ENCODE results near the genes PRCD and JMJD6.

DNA sequence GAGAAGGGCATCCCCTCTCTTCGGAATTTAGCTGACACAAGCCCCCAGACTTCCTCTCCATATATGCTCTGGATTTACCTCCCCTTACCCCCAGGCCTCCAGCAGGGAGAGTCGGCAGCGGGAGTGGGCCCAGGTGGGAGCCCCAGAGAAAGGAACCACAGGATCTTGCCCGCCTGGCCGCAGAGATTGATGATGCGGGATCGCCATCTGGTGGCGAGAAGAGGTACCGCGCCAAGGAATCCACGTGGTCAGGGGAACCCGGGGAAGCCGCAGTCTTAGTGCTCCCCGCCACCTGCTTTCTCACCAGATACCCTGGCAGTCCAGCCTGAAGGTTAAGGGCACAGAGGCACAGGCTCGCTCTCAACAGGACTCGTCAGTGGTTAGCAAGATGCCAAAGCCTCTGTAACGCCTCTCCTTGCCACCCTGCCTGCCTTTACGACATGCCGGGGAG is 5.1 kb upstream of the RHBDF2 start:
- PRO-cap: no peak
- RAMPAGE, long total RNA, 4 experiments: no peak in any of the 4 experiments

GRCh38 chr17:76529696-76530836 is 7.4 kb downstream of the CYGB start:
- PRO-cap: unidirectional peak, plus-strand start at chr17:76530048
- RAMPAGE, long total RNA, 4 experiments: start-site peak on the minus strand in 1 of 4 experiments, at chr17:76530392-76530408 at its widest, 6 reads per replicate

GRCh38 chr17:76539818-76540247 is at the start of gene PRCD:
PRCD (plus strand) TSS chr17:76540044.
- PRO-cap: no peak
- RAMPAGE, long total RNA, 4 experiments: no peak in any of the 4 experiments

- PRO-cap: unidirectional peak, minus-strand start at chr17:76672524
- RAMPAGE, long total RNA, 4 experiments: no peak in any of the 4 experiments
These were observed 28.9 kb upstream of the ST6GALNAC1 start for GRCh38 chr17:76672381-76672883.

DNA sequence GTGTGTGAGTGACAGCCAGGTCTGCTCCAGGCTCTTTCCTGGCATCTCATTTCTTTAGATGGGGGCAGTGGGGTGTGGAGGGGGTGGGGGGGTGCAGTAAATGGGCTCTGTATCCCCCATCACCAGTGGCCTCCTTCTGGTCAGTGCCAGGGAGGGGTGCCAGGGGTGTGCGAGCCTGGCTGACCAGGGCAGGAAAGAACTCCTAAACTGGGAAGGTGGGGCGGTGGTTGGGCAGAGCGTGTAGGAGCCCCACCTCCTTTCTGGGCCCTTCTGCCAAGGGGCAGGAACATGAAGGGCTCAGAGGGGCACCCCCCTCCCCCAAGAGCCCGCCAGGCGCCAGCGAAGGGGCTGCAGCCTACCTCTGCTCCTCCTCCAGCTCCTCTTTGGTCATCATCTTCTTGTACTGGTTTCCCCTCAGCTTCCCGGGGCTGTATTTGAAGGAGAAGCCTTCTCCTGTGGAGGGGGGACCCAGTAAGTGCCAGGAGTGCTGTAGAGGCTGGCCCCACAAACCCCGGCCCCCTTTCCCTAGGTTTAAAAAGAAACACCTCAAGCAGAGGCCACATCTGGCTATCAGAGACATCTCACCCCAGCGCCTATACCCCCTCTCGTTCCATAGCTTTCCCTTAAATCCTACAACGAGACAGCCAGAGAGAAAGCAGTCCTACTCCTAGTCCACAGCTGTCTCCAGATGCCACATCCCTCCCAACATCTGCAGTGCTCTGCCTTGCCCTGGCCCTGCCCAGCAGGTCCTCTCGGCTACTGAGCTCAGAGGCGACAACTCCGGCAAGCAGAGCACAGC is 25.9 kb downstream of the MXRA7 start:
- PRO-cap: no peak
- RAMPAGE, long total RNA, 4 experiments: no peak in any of the 4 experiments

DNA sequence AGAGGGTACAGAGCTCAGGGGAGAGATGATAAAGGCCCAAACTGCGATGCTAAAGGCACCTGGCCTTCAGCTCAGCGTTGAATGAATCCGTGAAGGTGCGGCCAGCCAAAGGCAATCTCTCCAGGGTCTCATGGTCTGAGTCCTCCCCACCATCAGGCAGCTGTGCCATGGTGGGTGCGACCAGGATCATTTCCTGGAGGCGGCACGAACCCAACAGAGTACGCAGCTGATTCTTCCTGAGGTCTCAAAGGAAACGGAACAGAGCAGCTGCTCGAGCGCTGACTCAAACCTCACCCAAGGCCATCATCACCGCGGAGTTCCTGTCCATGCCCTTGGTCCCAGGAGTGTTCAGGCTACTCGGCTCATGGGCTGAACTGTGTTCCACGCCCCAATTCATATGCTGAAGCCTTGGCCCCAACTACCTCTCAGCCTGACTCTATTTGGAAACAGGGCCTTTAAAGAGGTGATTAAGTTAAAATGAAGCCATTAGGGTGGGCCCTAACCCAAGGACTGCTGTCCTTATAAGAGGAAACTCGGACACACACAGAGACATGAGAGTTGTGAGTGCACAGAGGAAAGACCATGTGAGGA is 14.0 kb downstream of the MXRA7 start:
- PRO-cap: unidirectional peak, plus-strand start at position 312 of the sequence
- RAMPAGE, long total RNA, 4 experiments: no peak in any of the 4 experiments

GRCh38 chr17:76725841-76726187 is 592 bp downstream of the JMJD6 start:
- PRO-cap: bidirectional peak, plus-strand start at chr17:76726085, minus-strand start at chr17:76725942
- RAMPAGE, long total RNA, 4 experiments: no peak in any of the 4 experiments

DNA sequence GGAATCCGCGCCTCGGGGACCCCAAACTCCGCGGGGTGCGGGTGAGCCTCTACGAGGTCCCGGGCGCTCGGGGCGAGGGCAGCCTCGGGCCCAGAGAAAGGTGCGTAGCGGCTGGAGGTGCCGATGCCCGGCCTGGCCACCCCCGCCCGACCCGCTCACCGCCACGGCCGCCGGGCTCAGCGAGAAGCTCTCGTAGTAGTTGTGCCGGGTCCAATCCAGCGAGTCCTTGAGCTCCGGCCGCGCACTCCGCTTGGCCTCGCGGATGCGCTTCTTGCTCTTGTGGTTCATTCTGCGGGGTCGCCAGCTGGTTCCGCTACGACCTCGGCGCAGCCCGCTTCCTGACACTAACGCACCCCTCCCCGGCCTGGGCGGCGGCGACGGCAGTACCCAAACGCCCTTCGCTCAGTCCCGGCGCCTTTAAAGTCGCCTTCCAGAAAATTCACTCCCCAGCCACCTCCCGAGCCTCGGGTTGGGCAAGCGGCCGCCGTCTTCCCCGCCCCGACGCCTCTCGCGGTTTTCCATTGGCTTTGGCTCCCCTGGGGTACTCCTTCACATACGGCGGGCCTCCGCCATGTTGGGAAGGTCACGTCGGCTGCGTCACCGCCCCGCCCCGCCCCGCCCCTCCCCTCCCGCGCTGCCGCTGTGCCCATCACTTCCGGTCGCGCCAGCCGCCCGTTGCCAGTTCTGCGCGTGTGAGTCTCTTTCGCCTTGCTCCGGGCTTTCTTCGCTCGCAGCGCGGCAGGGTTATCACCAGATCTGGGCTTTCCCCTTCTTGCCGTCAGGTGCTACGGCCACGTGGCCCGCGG is at the start of gene JMJD6:
Gene JMJD6 (minus strand): TSS at position 419 of the 806 bp plus-strand sequence.
- PRO-cap: bidirectional peak, plus-strand start at position 667 of the sequence, minus-strand start at position 419 of the sequence
- RAMPAGE, long total RNA, 4 experiments: start-site peak on the plus strand in 3 of 4 experiments, centred at positions 661 to 674 of the sequence, 11 to 49 reads per replicate; start-site peak on the minus strand in 3 of 4 experiments, centred at positions 357 to 367 of the sequence, 153 to 274 reads per replicate

DNA sequence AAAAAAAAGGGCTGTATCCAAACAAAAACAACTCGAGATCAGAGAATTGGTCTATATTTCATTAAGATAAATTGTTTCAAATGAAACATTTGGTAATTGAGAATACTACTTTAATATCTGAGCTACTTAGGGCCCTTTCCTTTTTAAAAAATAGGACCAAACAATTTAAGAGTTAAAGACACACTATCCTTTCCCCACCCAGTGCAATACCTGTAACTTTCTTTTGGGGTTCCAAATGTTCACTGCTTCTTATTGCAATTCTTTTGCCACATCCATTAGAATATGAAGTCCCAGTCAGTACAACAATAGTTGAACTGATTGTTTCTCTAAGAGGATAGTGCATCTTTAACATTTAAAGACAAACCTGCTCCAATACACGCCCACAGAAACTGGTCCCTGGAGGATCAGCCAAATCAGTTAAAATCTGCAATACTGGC is 1.7 kb downstream of the SRSF2 start:
- PRO-cap: no peak
- RAMPAGE, long total RNA, 4 experiments: no peak in any of the 4 experiments

- PRO-cap: unidirectional peak, minus-strand start at chr17:76780241
- RAMPAGE, long total RNA, 4 experiments: no peak in any of the 4 experiments
These were observed 42.1 kb downstream of the MFSD11 start for GRCh38 chr17:76779997-76780443.

GRCh38 chr17:76867605-76867880 is 661 bp upstream of the MGAT5B start:
- PRO-cap: no peak
- RAMPAGE, long total RNA, 4 experiments: no peak in any of the 4 experiments

GRCh38 chr17:77116196-77116768 is 24.5 kb upstream of the SEC14L1 start:
- PRO-cap: no peak
- RAMPAGE, long total RNA, 4 experiments: no peak in any of the 4 experiments

GRCh38 chr17:77169616-77170110 is 28.9 kb downstream of the SEC14L1 start:
- PRO-cap: no peak
- RAMPAGE, long total RNA, 4 experiments: no peak in any of the 4 experiments

GRCh38 chr17:77172718-77173623 is 32.2 kb downstream of the SEC14L1 start:
- PRO-cap: no peak
- RAMPAGE, long total RNA, 4 experiments: no peak in any of the 4 experiments

GRCh38 chr17:77195970-77196494 is 55.3 kb downstream of the SEC14L1 start:
- PRO-cap: no peak
- RAMPAGE, long total RNA, 4 experiments: no peak in any of the 4 experiments

GRCh38 chr17:77223690-77224219 is 57.5 kb upstream of the SEPTIN9 start:
- PRO-cap: unidirectional peak, plus-strand start at chr17:77223836; unidirectional peak, plus-strand start at chr17:77223919
- RAMPAGE, long total RNA, 4 experiments: no peak in any of the 4 experiments

GRCh38 chr17:77274106-77274650 is 7.1 kb upstream of the SEPTIN9 start:
- PRO-cap: no peak
- RAMPAGE, long total RNA, 4 experiments: no peak in any of the 4 experiments

DNA sequence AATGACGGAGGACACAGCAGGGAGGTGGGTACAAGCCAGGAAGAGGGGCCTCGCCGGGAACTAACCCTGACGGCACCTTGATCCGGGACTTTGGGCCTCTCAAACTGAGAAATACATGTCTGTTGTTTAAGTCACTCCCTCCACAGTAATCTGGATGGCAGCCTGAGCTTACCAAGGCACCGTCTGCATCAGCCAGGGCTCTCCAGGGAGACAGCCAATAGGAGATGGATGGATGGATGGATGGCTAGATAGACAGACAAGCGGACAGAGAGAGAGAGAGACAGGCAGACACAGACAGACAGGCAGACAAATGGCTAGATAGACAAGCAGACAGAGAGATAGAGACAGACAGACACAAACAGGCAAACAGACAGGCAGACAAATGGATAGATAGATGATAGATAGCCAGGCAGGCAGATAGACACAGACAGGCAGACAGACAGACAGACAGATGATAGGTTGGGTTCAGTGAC is 14.8 kb downstream of the SEPTIN9 start:
- PRO-cap: no peak
- RAMPAGE, long total RNA, 4 experiments: start-site peak on the plus strand in 1 of 4 experiments, centred at position 77 of the sequence, 41 reads per replicate

GRCh38 chr17:77305087-77305626 is 23.9 kb downstream of the SEPTIN9 start:
- PRO-cap: unidirectional peak, plus-strand start at chr17:77305351
- RAMPAGE, long total RNA, 4 experiments: no peak in any of the 4 experiments

- PRO-cap: bidirectional peak, plus-strand start at chr17:77394730, minus-strand start at chr17:77394701
- RAMPAGE, long total RNA, 4 experiments: no peak in any of the 4 experiments
These were observed 113.3 kb downstream of the SEPTIN9 start for GRCh38 chr17:77394336-77395275.